Calu3 (cell line): Measurements from ENCODE around the gene PEX14.

- PRO-cap: no peak
These were observed 85.5 kb upstream of the SLC25A33 start for GRCh38 chr1:9453555-9454397.

DNA sequence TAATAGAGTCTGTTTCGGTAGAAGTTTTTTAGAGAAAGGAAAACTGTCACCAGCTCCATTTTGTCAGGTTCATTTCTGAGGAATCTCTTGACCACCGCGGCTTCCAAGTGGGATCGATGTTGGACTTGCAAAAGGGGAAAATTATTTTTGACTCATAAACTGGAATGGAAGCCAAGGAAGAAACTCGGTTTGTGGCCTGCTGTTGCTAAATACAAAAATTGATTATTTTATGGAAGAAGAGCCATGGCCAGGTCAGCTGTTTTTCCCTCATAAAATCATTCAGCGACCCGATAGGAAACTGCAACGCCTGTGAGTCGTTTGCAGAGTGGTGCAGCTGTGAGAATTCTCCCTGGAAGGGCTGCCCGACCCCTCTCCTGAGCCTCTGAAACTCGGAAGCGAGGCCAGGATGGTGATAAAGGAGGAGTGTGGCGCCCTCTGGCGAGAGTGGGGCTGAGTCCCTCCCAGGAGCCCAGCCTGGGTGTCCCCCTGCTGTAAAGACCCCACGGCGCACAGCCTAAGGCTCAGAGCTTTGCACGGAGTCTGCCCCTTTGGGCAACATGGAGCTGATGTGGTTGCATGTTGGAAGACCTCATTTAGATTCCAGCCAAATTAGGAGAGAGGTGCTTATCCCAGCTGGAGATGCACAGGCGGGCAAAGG, 83.6 kb upstream of the SLC25A33 start:
- PRO-cap: no peak

- PRO-cap: no peak
These were observed 18.6 kb downstream of the SLC25A33 start for GRCh38 chr1:9557666-9558499.

- PRO-cap: no peak
These were observed 7.0 kb upstream of the PIK3CD start for GRCh38 chr1:9644475-9645004.

DNA sequence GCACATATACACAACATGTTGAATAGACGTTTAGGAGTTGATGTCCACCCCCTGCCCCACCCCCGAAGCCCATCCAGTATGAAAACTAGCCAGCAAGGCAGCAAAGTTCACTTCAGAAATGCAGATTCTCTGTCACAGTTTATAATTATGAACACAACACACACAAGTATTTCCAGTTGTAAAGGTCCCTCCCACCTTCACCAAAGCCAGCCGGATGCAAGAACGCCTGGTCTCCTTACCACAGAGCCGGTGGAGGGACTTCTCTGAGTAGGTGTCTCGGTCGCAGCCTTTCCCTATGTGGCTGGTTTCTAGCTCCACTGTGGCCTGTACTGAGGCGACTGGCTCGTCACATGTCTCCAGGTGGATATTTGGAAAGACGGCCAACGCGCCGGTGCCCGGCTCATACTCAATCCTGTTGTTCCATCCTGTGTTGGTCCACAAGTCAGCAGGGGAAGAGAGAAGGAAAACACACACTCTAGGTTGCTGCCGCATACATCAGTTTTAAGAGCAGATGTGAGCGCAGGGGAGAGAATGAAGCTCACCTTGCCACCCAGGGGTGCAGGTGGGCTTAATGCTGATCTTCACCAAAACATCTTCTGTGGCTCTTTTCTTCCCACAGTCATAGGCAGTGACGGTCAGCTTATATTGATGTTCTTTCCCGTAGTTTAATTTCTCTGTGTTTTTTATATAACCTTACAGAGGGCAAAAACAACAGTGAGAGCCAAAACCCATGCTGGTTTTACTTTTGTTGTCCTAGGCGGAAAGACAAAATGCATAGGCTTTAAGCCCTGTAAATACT, 74.3 kb downstream of the CLSTN1 start:
- PRO-cap: no peak

DNA sequence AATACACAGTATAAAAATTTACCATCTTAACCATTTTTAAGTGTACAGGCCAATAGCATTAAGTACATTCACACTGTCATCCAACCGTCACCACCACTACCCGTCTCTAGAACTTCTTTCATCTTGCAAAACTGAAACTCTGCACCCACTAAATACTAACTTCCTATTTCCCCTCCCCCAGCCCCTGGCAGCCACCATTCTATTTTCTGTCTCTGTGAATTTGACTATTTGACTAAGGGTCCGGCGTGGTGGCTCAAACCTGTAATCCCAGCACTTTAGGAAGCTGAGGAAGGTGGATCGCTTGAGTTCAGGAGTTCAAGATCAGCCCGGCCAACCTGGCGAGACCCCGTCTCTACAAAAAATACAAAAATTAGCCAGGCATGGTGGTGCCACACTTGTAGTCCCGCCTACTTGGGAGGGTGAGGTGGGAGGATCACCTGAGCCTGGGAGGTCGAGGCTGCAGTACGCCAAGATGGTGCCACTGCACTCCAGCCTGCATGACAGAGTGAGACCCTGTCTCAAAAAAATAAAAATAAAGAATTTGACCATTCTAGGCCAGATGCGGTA, 35.9 kb downstream of the CLSTN1 start:
- PRO-cap: no peak

DNA sequence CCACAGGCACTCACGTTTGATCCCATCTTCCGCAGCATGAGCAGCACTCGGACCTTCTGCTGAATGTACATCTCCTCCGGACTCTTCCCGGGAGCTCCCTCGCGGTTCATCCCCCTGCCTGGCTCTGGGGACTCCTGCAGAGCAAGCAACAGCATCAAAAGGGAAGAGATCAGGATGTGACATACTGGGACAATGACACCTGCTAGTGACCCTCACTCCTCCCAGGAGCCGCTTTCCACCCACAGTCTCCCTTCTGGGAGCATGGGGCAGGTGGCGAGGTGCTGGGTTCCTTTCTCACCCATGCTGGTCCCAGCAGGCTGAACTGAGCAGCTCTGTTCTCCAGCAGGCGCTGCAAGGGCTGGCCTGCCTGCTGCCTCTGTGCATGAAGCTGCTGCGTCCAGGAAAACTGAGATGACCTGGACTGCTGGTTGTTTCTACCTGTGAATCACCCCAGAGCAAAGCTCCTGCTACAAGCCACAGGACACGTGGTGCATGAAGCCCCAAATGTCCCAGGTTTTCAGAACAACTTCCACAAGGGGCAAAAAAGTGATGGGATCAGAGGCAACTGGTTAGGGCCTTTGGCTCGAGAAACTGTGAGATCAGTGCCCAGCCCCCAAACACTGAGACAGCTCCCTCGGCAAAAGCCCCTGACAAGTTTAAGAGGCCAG, 38.0 kb downstream of the CTNNBIP1 start:
- PRO-cap: no peak

GRCh38 chr1:9901213-9902246, 8.5 kb downstream of the CTNNBIP1 start:
- PRO-cap: no peak

DNA sequence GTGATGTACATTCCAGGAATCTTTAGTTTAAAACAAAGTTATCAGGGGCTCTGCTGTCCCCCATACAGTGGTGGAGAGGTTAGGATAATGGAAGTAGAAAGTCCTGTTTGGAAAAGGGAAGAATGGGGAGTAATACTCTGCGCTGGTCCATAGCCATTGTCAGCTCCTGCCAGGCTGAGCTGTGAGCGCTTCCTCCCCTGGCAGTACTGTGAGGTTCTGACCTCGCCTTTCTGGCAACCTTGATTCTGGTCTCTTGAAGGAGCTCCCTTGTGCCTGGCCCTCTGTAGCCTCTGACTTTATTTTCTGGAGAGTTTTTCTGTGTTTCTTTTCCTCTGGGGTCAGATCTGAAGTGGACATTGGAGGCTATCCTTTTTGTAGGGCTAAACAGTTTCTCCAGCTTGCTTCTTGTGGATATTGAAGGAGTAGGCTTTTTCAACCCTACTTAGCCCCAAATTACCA, 13.6 kb downstream of the UBE4B start:
- PRO-cap: no peak

- PRO-cap: no peak
These were observed 26.6 kb downstream of the UBE4B start for GRCh38 chr1:10059190-10059944.

- PRO-cap: no peak
These were observed 32.6 kb downstream of the UBE4B start for GRCh38 chr1:10065175-10065854.

- PRO-cap: no peak
These were observed 92.3 kb downstream of the KIF1B start for GRCh38 chr1:10302622-10303083.

GRCh38 chr1:10415118-10415791, 15.0 kb upstream of the CENPS start:
- PRO-cap: bidirectional peak, plus-strand start at chr1:10415660, minus-strand start at chr1:10415529

- PRO-cap: no peak
These were observed 7.4 kb downstream of the CORT start for GRCh38 chr1:10457135-10457706.

- PRO-cap: no peak
These were observed 880 bp upstream of the DFFA start for GRCh38 chr1:10473055-10473763.

GRCh38 chr1:10474653-10475062, at the start of gene PEX14:
Gene PEX14, plus strand, starts transcription at chr1:10474950.
- PRO-cap: bidirectional peak, plus-strand start at chr1:10474954, minus-strand start at chr1:10474872

DNA sequence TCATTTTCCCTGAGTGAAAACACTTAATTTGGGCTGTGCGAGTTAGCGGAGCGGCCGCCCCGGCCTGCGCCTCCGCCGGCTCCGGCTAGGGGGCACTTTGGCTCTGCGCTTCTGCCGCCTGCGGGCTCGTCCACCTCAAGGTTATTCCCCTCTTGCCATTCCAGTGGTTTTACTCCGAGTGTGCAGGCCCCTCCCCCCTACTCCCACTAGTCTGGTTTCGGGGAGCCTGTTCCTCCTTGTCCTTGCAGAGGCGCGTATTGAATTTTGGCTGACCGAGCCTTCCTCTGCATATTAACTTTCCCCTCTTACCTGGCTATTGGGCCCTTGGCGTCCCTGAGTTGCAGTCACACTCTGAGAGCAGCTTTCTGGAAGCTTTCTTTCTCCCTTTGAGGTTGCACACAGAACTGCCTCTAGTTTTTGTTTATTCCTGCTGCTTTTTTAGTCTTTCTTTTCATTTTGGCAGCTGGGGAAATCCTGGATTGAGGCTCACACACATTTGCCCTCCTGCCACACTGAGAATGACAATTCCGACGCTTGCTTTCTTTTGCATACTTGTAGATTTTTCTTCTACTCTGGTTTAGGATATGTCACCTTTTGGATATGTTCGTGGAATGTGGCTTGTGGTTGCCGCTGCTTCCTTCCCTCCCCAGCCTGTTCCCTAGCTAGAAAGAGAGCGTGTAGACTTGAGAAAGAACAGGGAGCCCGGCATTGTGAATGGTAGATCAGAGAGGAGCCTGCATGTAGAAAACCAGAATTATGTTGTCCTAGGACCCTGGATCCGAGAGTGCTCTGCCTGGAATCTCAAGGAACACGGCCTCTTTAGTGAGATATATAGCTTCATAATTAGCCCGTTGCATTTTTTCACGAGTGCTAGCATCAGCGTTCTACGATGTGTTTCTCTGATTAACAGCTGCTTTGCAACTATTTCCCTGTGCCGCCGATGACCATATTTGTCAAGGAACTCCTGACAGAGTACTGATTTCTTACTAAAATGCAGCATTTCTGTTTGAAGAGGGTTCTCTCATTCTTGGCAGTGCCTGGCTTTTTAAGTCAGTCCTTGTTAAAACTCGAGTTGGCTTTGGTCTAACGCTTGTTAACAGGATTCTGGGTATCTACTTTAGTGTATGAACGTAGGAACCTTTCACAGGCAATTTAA, 56.0 kb downstream of the PEX14 start:
- PRO-cap: no peak

- PRO-cap: no peak
These were observed 80.8 kb downstream of the PEX14 start for GRCh38 chr1:10555432-10556039.

GRCh38 chr1:10642165-10642795, 154.2 kb downstream of the CASZ1 start:
- PRO-cap: no peak

- PRO-cap: no peak
These were observed 128.3 kb downstream of the CASZ1 start for GRCh38 chr1:10668010-10668770.